Skeletal muscle cell (primary cell): ENCODE results near the gene P2RY1.

DNA sequence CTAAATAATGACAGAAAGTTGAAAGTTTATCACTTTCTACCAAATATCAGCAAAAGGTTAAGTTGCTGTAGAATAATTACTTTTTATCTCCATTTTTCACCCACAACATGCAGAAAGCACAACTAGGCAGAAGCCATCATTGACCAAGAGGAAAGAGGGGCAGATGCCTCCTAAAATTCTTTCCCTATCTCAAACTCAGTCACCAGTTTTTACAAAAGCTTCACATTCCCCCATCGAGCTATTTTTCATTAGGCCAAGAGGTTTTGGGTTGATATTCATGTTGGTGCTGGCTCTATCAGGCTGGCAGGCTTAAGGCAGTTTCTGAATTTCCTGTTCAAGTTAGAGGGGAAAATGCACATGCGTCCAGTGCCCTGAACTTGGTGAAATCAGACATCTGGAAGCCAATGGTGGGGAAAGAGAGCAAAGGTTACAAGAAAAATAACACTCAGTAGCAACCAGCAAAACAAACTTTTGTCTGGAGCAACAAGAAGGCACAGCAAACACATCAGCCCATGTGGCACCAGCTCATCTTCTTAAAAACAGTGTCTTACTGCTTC lies 155.8 kb upstream of the TSC22D2 start:
- RRBS, result no CpG with 5 or more reads among the region's 2 CpGs

DNA sequence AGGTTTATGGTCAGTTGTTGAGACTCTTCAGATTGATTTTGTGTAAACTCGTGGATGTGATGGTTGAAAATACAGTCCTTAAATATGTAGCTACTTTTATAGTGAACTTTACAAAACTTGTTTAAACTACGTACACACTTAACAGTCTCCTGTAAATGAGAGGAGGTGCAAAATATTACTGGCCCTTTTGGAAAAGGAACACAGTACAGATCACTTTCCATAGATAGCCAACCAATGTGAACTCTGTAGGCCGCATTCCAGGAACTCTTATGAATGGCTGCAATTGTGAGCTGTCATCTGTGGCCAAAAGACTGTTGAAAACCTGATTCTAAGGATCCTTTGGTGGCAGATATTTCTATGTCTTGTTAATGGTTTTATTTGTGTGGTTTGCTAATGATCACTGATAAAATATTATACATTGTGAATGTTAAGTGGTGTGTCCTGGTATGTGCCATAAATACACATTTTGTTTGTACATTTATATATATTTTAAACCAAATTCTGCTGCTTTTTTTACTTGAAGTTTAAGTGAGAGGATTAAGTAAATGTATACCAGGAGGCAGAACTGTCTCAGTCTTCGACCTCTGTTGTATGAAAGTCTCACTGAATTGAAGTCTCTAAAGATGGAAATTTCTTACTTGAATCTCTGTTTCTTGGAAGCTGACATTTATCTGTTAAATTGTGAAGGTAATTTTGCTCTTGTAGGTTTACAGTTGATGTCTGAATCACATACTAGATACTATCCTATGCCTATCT lies 6.3 kb downstream of the TSC22D2 start:
- RRBS, result no CpG with 5 or more reads among the region's 4 CpGs

DNA sequence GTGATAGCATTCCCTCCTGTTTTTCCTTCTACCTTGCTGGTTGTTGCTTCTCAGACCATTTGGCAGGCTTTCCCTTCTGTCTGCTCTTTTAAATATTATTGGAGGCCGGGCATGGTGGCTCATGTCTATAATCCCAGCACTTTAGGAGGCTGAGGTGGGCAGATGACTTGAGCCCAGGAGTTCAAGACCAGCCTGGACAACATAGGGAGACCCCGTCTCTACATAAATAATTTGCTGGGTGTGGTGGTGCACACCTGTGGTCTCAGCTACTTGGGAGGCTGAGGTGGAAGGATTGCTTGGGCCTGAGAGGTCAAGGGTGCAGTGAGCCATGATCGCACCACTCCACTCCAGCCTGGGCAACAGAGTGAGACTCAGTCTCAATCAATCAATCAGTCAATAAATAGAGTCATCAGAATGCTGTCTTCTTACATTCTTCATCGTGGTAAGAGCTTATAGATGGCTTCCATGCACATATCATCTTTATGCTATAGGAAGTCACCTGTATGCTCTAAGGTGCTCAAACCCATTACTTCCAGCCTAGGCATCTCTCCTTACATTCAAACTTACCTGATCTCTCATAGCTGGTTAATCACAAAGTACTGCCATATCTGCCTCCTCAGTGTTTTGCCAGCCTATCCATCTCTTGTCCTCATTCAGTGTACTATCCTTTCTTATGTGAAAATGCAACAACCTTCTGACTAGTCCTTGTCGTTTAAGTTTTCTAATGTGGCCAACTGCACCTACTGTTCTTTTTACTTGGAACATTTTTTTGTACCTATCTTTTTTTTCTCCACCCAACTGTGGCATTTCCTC lies 33.5 kb downstream of the TSC22D2 start:
- RRBS, result no CpG with 5 or more reads among the region's 5 CpGs

DNA sequence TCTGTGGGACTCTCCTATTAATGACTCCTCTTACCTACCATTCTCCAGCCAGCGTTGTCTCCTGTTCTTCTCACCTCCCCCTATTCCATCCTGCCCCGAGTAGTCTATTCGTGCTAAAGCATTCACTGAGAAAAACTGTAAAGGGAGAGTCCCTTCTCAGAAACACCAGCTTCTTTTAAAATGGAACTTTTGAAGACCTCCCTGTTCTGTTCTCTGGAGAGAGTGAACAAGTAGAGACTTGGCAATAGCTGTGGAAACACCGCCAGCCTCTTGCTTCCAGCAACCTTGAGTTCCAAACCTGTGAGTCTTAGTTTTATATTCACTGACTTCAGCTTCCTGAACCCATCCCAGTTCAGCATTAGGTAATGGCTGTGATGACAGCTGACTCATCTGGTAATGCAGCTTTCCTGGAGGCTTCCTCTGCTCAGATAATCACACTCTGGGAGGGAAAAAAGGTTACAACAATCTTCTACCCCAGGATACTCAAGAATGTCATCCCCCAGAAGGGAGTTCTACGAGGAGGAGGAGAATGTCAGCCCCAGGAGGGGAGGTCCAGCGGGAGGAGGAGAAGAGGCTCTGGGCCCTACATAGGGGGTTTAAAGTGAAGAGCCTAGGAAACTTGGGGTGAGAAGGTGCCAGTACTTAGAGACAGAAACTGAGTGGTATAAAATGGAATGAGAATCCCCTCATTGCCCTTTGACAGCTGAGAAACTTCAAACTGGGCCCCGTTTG lies 61.5 kb downstream of the TSC22D2 start:
- RRBS, result no CpG with 5 or more reads among the region's 7 CpGs

- RRBS, result no CpG with 5 or more reads among the region's 2 CpGs
These were observed 3.4 kb upstream of the SELENOT start for GRCh38 chr3:150599661-150600131.

DNA sequence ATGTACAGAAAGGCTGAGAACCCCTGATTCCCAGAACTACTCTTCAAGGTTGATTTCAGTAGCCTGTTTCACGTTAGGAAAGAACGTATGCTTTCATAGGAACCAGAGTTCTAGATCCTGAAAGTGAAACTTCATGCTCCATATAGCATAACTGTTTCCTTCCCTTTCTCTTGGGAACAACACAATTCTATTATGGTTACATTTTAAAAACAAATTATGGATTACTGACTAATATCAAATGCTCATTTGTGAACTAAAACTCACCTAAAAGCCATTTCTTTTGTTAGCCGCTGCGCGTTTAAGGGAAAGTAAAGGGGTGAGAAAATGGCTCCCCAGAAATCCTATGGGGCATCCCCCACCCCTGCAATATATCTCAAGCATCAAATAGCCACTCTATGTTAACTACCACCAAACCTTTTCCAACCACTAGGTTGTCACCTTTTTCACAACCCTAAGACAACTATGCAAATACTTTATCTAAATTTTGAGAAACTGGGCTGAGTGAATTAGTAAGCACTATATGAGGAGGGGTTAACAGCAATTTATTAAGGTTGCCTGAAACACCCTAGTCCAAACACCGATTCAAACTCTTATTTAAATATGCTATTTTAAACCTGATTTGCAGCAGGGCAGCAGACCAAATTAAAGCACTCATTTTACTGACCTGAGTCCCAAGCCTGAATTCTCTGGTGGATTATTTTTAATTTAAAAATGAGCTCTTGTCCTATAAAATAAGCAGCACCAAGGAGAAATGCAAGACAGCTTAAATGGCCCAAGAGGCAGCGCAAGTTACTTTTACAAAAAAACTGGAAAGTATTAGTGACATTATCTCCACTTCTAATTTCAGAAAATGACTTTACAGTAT lies 2.3 kb downstream of the SIAH2 start:
- RRBS, result no CpG with 5 or more reads among the region's 7 CpGs

DNA sequence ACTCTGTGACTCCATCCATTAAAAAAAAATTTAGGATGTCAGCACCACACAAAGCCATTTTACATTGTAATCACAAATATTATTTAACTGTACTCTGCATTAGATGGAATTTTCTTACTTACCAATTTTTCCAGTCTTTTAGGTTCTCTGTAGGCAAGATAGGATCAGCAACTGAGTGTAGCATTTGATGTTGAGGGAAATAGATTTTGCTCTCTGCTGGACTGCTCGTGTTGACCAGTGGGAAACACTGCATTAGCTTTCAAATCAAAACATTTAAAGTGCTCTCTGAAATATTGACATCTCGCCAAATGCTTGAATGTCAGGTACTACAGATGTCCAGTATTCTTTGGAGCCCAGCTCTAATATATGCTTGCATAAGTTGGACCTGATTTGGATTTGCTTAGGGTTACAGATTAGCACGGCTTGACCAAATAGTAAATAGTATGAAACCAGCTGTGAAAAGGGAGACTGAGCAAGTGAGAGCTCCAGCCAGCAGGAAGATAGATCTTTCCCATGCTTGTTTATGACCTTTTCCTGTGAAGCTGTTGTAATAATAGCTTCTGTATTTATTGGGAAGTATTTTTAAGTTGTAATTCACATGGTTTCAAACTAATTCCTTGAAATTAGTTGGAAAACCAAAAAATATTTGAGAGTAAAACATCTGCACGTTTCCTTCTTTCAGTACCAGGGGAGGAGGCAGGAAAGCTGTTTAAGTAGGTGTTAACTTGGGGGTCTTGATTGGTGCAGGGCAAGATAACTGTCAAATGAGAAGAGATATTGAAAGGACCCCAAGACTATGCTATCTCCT lies 29.4 kb downstream of the P2RY14 start:
- RRBS, result no CpG with 5 or more reads among the region's 4 CpGs

GRCh38 chr3:151304899-151305782 lies 11.5 kb downstream of the GPR87 start:
- RRBS, result no CpG with 5 or more reads among the region's 7 CpGs

DNA sequence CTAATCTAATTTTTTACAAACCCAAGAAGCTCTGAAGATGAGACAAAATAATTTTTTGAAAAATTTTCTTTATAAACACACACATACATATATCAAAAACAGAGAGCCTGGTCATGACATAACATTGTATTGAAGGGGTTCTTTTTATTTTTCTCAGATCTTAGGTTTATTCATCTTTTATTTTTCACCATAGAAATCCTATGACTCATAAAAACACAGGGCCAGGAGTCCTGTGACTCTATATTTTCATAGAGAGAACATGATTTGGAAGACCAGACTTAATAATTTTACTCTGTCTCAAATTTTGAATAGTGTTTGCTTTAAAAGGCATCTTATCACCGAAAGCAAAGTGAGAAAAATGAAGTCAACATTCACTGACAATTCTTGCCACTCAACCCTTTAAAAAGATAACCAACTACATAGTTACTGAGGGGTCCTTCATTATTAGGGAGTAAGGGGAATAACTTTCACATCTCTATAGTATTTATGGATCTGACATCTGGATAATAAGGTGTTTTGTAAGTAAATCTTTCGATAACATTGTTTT lies 57.8 kb downstream of the SUCNR1 start:
- RRBS, result no CpG with 5 or more reads among the region's 2 CpGs

- RRBS, result no CpG with 5 or more reads among the region's 4 CpGs
These were observed 76.7 kb upstream of the MBNL1 start for GRCh38 chr3:152192034-152192523.

- RRBS, result no CpG with 5 or more reads among the region's 3 CpGs
These were observed 115.2 kb downstream of the MBNL1 start for GRCh38 chr3:152383730-152384480.

- RRBS, result no CpG with 5 or more reads among the region's 2 CpGs
These were observed 121.8 kb downstream of the MBNL1 start for GRCh38 chr3:152390510-152391017.

GRCh38 chr3:152471889-152472542 lies 203.3 kb downstream of the MBNL1 start:
- RRBS, result no CpG with 5 or more reads among the region's 14 CpGs

DNA sequence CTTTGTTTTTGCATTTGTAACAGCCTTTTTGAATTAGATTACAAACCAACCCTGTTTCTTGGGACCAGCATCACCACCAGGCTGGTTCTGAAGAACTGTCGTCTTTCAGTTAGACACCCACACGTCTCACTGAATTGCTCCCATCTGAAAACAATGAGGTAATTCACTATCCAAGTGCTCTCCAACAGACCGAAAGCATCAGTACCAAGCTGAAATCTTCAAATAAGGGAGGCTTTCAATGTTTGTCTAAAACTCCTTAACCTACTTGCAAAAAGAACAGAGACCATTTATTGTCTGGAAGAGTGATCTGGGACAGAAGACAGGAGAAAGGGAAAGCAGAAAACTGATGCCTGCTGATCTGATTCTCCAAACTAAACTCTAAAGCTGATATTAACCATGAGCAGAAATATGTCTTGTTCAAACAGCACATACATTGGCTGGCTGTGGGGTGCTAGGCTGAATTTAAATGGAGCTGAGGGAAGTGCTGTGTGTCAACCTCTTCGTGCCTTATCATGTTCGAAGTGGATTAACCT lies 213.8 kb upstream of the P2RY1 start:
- RRBS, result no CpG with 5 or more reads among the region's 5 CpGs

GRCh38 chr3:152834298-152835290 lies at the start of gene P2RY1:
P2RY1 (plus strand) TSS chr3:152835131.
- RRBS, result 2% methylated on average over 5 of the region's 69 CpGs

GRCh38 chr3:153130448-153131065 lies 31.5 kb upstream of the RAP2B start:
- RRBS, result no CpG with 5 or more reads among the region's 2 CpGs

DNA sequence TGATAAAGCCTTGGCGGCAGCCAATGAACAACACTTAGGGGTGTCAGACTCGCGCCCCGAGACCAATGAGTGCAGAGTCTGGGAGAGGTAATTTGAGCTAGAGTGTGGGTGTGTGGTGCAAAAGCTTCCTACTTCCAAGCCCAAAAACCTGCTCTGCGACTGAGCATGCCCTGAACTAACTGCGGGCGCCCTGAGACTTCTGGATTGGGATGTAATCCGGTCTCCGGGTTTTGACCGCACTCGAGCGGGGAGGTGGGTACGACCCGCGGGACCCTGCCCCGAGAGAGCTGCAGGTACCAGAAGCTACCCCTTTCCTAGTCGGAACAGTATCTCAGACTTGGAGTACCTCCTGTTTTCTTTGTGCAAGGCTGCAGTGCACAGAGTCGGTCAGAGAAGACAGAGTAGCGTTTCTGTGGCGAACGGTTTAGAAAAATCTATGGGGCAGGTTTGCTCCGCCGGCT lies 696 bp upstream of the RAP2B start:
- RRBS, result 0% methylated on average over 1 of the region's 23 CpGs

DNA sequence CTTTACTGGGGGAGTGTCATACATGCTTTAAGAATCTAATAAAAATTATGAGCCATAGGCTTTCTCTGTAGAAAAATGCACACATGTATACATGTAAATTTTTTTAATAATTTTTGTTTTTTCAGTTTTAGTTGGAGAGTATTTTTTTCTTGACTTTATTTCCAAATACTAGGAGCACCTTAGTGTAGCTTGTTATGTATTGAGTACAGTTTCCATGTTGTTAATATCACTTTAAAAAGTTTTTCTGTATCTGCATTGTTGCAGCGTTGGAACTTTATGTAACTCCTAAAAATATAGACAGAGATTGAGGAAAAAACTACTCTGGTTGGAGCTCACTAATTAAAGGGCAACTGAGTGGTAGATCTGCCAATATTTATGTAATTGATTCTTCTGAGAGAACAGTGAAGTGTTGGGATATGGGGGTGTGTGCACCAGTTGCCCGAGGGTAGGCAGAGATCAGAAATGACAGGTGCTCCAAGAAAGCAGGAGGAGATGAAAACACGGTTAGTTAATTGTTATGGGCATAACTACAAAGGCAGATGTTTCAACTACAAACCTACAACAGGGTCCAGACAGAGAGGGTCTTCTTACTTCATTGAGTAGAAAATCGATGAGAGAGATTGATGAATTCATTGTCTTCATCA lies 17.1 kb downstream of the ARHGEF26 start:
- RRBS, result no CpG with 5 or more reads among the region's 4 CpGs

DNA sequence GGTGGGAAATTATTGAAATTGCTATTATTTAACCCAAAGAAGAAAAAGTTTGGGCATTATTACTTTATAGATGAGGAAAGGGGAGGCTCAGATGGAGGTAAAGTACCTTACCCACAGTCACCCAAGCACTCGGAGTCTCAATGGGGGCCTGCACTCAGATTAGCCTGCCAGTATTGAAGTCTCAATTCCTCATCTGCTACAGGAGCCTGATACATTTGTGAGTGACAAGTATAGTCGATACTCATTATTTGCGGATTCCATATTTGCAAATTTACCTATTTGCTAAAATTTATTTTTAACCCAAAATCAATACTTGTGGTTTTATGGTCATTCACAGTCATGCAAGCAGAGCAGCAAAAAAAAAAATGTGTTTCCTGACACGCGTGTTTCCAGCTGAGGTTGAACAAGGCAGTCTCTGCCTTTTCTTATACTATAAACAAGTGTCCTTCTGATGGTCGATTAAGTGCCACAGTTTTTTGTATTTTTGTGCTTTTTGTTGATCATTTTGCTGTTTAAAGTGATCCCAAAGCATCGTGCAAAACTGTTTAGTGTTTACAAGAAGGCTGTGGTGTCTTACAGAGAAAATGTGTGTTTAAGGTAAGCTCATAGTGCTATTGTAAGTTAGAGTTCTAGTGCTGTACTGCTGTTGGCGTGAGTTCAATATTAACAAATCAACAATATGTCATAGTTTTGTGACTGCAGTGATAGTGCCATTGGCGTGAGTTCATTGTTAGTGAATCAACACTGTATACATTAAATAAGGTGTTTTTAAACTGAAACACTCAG lies 48.0 kb downstream of the ARHGEF26 start:
- RRBS, result no CpG with 5 or more reads among the region's 9 CpGs

DNA sequence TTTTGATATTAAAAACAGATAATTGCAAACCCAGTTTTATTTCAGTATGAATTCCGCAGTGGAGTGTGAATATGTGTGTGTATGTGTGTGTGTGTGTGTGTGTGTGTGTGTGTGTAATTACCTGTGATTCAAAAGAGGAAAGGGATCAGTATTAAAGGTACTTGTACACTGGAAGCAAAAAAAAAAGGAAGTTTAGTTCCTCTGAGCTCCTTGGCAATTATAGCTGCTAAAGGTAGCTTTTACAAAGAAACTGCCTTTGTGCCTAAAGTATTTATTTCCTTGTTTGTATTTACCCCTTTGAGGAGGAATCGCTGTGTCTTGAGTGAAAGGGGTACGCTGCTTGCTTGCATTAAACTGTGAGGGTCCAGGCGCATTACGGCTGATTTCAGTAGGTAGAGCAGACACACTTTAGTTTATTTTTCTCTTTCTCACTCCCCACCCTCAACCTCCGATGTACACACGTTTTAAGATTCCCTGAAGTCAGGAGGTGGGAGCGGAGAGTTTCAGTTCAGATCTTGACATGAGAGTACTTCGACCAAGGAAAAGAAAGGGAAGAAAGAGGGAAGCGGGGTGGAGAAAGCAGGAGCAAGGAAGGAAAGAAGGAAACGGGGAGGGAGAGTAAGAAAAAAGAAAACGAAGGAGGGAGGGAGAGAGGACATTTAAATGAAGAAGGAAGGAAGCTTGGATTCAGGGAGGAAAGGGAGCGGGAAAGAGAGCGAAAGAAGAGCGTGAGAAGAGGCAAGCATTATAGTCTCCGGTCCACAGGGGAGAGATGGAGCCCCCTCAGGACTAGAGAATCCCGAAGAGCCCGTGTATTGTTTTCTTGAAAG lies 1.3 kb upstream of the MME start:
- RRBS, result no CpG with 5 or more reads among the region's 18 CpGs